ENCODE measurements around the genes DBX1, PRMT3 and FANCF.

DNA sequence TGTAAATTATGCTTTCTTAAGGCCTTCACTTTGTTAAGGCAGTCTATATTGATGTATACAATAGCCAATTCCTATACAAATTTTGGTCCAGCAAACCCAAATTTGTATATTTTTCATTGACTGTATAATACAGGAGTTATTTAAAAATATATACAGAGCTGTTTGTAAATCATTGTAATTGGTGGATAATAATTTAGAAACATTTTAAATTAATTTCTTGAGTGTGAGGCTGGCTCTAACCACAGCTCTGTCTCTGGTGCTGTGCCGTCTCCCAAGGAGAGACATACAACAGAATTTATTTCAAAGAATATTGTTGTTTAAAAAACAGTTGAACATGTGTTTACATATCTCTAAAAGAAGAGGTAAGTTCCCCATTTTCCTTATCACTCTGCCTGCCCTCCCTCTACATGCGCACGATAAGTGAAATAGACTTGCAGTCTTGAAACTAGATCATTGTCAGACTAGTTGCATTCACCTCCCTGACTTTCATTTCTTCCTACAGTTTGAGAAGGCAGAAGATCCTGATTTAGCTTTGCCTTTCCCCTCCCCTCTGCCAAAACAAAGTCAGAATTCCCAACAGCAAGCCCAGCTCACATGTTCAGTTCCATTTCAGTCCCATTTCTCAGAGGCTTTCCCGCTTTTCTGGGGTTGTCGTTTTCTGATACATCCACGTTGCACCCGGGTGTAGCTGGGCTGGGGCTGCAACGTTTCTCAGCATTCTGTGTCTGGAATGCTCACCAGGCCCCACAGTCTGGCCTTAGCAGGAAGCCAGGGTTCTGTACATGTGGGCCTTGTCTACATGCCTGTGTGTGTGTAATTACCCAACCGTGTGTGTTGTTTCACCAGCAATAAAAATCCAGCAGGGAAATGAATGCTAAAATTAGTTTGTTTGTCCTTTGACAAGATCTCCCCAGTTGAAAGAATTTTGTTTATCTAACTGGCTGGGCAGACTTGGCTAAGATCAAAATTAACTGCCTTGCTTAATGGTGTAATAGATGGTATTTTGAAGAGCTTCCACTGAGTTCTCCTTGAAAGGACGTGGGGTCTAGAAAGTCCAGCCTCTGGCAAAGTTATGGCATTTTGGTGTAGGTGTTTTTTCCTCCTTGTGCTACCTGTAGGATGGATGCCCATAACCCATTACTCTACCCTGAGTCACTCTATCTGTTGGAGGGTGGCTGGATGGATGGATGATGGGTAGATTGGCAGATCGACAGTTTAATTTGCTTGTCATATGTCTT, 179.2 kb downstream of the DBX1 start:
- PRO-cap = no peak
- RAMPAGE, long total RNA, 2 experiments = no peak in any of the 2 experiments

GRCh38 chr11:20024034-20024929, 136.0 kb downstream of the DBX1 start:
- PRO-cap = no peak
- RAMPAGE, long total RNA, 2 experiments = no peak in any of the 2 experiments

DNA sequence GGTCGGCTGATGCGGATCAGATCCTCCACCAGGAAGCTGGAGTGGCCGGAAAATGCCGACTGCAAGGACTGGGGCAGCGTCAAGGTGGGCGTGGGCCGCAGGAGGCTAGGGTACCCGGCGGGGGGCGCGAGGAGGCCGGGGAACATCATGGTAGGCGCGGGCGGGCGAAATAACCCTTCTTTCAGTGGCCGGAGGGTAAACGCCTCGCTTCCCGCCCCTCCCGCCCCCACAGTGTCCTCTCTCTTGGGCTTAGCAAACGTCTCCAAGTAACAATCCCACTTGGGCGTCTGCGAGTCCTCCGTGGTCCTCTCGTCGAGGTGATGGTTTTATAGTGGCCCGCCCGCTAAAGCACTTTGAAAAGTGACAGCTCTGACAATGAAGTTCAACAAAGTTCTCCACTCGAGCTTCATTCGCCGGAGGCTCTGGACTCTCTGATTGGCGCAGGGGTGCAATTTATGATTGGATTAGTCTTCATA, at the start of gene DBX1:
TSS of gene DBX1 (minus strand) at position 300 of the 476 bp plus-strand sequence.
- PRO-cap = no peak
- RAMPAGE, long total RNA, 2 experiments = no peak in any of the 2 experiments

DNA sequence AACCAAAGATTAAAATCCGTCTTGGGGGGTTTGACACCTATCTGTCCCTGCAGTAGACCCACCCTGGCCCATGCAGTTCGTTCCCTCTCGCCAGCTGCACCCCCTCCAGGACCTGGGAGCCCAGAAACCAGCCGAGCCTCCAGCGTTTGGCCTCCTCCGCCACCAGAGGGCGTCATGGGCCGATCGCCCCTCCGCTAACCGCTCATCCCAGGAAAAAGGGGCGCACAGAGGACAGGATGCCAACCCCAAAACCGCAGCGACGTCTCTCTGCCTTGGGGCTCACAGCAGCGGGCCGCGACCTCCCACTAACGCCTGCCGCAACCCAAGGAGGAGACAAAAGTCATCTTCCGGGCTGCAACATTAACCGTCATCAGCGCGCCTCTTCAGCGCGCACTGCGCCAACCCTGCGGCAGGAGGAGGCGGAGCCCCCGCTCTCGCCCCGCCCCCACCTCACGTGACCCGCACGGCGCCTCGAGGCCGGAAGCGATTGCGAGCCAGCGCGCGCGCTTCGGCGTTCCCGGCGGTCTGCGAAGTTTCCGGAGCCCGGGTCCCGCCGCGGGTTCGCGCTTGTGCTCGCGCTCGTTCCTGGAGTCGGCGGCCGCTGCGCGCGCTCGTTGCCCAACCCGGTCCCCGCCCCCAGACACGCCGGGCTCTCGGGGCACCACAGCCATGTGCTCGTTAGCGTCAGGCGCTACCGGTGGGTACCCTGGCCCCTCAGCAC, at the start of gene PRMT3:
TSS of gene PRMT3 (plus strand) at position 639 of the 721 bp plus-strand sequence.
- PRO-cap = bidirectional peak, plus-strand start at position 639 of the sequence, minus-strand start at position 395 of the sequence
- RAMPAGE, long total RNA, 2 experiments = no peak in any of the 2 experiments

DNA sequence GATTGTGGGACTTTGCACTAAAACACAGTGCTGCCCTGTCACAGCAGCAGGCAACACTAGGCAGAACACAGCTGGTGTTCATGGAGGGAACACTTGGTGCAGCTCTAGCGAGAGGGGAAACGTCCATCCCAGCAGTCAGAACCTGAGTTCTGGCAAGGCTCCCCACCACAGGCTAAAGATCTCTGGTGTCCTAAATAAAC, 716.2 kb upstream of the ANO5 start:
- PRO-cap = no peak
- RAMPAGE, long total RNA, 2 experiments = no peak in any of the 2 experiments

- PRO-cap = no peak
- RAMPAGE, long total RNA, 2 experiments = no peak in any of the 2 experiments
Observed at GRCh38 chr11:22491883-22492399, 133.7 kb downstream of the FANCF start.

- PRO-cap = no peak
- RAMPAGE, long total RNA, 2 experiments = no peak in any of the 2 experiments
Observed at GRCh38 chr11:22528421-22529319, 97.0 kb downstream of the FANCF start.

DNA sequence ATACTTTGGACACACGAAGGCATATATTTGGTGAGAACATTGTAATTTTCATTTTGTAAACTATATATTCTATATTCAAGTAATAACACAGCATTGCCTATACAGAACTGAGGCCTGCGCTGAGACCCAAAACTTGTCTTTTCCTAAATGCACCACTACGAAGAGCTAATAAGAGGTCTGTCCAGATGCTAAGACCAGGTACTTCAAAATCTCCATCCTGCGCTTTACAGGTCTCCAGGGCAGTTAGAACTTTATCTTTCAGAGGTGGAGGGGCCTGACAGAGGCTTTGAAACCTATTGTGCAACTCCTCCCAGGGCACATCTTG, 1.1 kb downstream of the FANCF start:
- PRO-cap = no peak
- RAMPAGE, long total RNA, 2 experiments = no peak in any of the 2 experiments

DNA sequence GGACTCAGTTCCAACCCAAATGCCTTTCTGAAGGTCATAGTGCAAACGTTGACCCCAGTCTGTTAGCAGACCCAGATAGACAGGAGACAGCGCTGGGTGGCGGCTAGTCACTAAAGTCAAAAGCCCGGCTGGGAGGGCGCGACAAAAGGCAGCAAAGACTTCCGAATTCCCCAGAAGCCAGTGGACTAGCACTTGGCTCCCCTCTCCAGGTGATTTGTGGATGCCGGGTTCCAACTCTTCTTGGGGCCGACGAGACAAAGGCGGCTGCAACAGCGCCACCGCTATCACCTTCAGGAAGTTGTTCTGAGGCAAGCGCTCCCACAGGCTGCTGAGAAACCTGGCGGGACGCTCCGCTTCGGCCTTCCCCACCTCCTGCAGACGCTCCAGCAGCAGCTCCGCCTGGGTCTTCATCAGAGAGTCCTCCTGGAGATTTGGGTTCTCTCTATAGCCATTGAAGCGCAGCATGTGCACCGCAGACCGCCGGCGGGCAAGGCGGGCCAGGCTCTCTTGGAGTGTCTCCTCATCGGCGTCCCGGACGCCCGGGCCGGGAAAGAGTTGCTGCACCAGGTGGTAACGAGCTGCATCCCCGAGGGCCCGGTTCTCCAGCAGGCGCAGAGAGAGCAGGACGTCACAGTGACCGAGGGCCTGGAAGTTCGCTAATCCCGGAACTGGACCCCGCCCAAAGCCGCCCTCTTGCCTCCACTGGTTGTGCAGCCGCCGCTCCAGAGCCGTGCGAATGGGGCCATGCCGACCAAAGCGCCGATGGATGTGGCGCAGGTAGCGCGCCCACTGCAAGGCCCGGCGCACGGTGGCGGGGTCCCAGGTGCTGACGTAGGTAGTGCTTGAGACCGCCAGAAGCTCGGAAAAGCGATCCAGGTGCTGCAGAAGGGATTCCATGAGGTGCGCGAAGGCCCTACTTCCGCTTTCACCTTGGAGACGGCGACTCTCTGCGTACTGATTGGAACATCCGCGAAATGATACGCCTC, at the start of gene FANCF:
TSS of gene FANCF (minus strand) at position 910 of the 986 bp plus-strand sequence.
- PRO-cap = bidirectional peak, plus-strand start outside the sequence, minus-strand start at position 910 of the sequence
- RAMPAGE, long total RNA, 2 experiments = start-site peak on the minus strand in 1 of 2 experiments, centred at position 910 of the sequence, 40 reads per replicate

DNA sequence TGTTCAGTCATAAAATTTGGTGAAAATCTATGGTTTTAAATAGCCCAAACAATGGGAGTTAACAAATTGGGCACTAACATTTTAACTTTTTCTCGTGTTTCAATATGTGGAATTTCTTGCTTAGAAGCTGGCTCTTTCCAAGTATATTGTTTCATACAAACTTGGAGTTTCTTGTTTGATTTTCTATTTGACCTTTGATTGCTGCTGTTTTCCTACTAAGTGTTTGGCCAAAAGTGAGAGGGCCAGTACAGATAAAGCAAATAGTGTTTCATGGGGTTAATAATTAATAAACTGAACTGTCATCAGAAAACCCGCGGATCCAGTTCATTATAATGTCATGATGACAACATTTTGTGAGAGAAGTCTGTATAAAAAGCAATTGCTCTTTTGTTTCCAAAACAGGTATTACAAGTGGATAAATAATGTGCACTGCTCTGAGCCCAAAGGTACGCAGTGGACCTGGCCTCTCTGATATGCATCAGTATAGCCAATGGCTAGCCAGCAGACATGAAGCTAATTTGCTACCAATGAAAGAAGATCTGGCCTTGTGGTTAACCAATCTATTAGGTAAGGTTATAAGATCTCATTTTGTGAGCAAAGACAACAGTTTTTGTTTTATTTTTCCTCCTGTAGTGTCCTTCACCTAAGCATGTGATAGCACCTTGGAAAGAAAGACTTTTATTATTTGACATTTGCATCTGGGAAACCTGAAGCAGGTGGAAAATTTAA, 8.2 kb downstream of the GAS2 start:
- PRO-cap = no peak
- RAMPAGE, long total RNA, 2 experiments = no peak in any of the 2 experiments

GRCh38 chr11:26087546-26088068, 244.3 kb upstream of the ANO3 start:
- PRO-cap = no peak
- RAMPAGE, long total RNA, 2 experiments = no peak in any of the 2 experiments

DNA sequence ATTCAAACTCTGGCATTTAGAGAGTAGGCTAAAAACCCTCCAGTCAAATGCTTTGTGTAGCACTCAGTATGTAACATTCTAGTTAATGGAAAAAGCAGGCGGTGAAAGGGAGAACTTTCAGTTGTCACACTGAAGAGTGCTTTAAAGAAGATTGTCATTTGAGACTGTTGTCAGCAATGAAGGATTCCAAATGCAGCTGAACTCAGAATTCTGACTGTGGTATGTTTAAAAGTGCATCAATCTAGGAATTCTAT, 98.2 kb downstream of the MUC15 start:
- PRO-cap = no peak
- RAMPAGE, long total RNA, 2 experiments = no peak in any of the 2 experiments

DNA sequence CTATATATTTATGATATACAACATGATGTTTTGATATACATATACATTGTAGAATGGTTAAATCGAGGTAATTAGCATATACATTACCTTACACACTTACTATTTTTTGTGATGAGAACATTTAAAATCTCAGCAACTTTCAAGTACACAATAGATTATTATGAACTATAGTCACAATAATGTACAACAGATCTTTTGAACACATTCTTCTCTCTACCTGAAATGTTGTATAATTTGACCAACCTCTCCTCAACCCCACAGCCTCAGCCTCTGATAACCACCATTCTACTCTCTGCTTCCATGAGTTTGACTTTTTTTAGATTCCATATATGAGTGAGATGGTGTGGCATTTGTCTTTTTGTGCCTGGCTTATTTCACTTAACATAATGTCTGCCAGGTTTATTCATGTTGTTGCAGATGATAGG, 34.8 kb upstream of the SLC5A12 start:
- PRO-cap = no peak
- RAMPAGE, long total RNA, 2 experiments = no peak in any of the 2 experiments

- PRO-cap = no peak
- RAMPAGE, long total RNA, 2 experiments = no peak in any of the 2 experiments
Observed at GRCh38 chr11:27395453-27396683, 32.9 kb upstream of the CCDC34 start.

GRCh38 chr11:27456073-27456663, 16.4 kb downstream of the LGR4 start:
- PRO-cap = no peak
- RAMPAGE, long total RNA, 2 experiments = no peak in any of the 2 experiments

DNA sequence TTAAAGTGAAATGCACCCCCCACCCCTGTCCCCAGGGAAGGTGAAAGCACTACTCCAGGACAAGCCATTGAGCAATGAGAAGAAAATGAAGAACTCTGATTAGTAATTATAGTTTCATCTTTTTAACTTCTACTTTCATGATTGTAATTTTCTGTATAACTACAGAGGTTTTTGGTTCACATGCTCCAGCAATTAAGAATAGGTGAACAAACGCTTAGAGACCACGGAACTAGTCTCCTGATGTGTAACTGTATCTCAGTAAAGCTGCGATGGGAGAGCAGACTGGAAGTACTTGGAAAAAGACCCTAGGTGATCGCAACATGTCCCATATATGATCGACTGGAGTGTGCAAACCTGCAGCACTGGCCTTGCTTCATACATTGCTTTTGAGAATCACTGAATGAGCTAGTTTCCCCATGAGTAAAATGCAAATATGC, 3.0 kb downstream of the LGR4 start:
- PRO-cap = no peak
- RAMPAGE, long total RNA, 2 experiments = no peak in any of the 2 experiments

DNA sequence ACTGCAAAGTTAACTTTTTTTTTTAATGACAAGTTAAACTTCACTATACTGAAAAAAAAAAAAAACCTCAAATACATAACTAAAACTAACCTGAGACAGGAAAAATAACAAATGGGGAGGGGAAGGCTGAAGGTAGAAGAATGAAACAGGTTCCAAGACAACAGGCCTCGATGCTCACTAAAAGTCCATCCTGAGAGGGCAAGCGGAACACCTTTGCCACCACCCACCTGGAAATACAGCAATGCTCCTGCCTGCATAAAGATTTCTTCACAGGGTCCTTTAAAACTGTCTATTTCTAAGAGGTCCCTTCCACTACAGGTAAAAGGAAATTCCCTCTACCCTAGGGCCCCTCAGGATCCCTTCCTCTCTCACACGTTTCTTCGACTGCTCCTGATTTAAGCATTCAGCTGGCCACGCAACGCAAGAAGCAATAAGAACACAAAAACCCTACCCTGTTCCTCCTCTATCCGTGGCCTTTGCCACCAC, 1.9 kb downstream of the LGR4 start:
- PRO-cap = no peak
- RAMPAGE, long total RNA, 2 experiments = no peak in any of the 2 experiments

DNA sequence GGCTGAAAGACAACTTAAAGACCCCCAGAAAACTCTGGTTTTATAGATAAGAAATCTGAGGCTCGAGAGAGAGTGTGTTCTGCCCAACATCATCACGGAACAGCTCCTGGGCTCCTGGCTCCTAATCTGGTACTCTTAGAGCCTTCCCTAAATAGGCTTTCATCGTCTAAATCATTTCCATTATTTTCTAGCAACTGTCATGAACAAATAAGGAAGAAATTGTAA, 1.7 kb upstream of the LGR4 start:
- PRO-cap = no peak
- RAMPAGE, long total RNA, 2 experiments = no peak in any of the 2 experiments

- PRO-cap = no peak
- RAMPAGE, long total RNA, 2 experiments = no peak in any of the 2 experiments
Observed at GRCh38 chr11:27634215-27634766, 66.0 kb downstream of the BDNF start.

- PRO-cap = no peak
- RAMPAGE, long total RNA, 2 experiments = no peak in any of the 2 experiments
Observed at GRCh38 chr11:27687972-27688600, 12.2 kb downstream of the BDNF start.

Data from breast epithelium (tissue), 2 donors.